Metanephros (tissue), 2 donors: ENCODE measurements around a stretch of chr20.

GRCh38 chr20:51540920-51541927, 1.3 kb downstream of the NFATC2 start:
- RAMPAGE, long total RNA, result no peak

GRCh38 chr20:51562112-51562381, 19.5 kb upstream of the NFATC2 start:
- RAMPAGE, long total RNA, result no peak

DNA sequence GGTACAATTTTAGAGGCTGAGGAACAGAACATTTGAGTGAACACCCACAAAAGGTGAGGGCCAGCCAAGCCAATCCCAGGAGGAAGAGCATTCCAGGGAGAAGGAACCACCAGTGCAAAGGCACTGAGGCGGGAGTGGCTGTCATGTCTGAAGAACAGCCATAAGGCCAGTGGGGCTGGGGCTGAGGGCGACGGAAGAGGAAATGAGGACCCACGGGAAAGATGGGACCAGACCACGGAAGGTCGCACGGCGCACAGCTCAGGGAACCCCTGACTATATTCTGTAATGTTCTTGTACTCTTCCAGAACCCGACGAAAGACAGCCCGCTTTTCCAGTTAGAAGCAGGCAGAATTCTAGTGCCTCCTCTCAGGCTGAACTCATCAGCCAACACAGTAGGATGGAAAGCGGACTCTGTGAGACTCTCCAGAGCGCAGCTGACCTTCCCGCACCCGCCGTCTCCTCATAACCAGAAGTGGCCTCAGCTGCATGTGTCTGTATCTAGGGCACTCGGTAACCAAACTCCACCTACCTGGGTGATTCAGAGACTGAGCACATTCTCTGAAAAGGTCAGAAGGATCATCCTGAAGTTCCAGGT, 66.5 kb upstream of the NFATC2 start:
- RAMPAGE, long total RNA, result no peak

DNA sequence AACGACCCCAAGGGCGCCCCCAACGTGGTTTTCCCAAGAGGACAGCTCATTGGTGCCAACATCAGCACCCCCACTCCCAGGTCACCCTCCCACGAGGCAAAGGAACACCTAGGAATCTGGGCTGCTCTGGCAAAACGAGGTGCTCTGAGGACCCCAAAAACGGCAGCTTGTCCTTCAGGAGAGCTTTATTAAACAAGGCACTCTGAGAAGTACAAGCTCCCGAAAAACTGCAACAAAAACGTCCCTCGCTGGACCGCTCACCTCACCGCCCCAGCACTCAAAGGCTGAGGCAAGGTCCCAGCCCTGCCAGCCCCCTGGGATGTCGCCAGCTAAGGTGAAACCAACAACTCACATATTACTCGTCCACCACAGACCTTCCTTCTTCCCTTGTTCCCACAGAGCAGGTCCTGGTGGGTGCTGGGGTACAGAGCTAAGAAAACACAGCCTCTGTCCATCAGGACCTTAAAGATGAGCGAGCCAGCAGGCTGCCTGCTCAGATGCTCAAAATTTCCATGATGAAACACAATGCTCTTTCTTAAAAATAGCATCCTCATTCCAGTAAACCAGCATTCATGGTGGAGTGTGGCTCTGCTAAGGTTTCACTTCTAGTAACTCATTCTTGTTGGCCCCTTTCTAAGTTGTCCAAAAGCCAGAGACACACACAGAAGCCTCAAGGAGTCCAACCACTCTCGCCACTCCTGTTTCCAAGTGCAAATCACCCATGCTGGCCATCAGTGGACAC, 36.0 kb downstream of the ATP9A start:
- RAMPAGE, long total RNA, result no peak

- RAMPAGE, long total RNA, result no peak
Observed at GRCh38 chr20:51735628-51736380, 32.4 kb downstream of the ATP9A start.

DNA sequence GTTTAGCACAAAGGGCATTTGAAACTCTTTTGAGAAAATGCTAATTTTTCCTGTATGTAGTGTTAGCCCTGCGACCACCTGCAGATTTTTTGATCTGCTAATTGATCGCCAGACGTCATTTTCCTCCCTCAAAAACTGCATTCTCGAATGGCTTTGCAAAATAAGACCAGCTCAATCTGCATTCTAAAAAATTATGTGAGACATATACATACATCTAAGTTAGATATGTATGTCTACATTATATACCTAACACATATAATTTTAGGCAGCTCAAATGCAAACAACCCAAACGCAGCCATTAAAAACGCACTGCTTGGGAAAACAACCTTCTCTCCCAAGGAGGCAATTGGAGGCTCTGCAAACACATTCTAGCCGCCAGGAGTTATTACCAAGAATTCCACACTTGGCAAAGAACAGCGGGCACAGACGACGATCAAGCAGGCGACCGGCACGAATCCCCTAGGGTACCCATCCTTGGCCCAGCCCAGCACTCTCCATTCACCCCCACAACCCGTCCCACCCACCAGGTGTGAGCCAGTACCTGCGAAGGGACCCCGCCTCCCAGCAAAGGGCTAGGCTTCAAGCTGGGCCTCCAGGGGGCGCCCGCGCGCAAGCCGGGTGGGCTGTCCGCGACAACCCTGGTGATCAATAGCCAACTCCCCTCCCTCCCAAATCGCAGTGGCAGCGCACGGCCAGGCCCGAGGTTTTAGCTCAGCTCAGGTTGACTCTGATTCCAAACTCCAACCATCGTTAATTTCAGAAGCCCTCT, 2.4 kb downstream of the SALL4 start:
- RAMPAGE, long total RNA, result no peak

DNA sequence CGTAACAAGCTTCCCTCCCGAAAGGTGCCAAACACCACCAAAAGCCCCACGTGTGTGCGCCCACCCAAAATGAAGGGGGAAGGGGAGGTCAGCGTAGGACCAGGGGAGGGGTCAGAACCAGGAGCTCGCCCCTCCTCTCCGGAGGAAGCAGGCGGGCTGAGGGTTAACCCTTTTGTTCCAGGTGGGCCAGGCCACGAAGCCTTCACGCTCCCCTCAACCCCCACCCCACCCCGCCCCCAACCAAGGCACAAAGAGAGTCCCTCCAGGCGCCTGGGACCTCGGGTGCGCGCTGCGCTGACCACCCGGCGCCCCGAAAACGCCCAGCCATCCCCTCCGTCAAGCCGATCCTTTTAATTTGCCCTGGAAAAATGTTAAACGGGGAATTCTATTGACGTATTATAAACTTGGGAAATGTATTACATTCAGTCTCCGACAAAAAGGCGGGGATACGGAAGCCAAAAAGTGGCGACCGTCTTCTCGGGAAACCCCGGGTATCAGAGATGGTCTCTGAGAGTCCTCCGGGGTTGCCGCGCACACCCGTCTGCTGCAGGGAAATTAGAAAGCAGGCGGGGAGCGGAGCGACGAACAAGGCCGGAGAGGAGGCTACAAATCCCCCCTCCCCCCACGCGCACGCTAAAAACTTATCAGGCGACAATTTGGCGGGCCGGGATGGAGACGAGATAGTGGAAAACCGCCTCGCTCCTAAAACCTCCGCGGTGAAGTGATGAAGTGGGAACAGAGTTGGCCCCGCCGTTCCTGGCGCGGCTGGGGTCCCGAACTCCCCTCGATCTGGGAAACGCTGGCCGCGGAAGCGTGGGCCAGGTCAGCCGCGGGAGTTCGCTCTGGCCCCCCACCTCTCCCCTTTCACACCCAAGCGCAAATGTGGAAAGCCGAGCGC, 1.6 kb downstream of the SALL4 start:
- RAMPAGE, long total RNA, result no peak

DNA sequence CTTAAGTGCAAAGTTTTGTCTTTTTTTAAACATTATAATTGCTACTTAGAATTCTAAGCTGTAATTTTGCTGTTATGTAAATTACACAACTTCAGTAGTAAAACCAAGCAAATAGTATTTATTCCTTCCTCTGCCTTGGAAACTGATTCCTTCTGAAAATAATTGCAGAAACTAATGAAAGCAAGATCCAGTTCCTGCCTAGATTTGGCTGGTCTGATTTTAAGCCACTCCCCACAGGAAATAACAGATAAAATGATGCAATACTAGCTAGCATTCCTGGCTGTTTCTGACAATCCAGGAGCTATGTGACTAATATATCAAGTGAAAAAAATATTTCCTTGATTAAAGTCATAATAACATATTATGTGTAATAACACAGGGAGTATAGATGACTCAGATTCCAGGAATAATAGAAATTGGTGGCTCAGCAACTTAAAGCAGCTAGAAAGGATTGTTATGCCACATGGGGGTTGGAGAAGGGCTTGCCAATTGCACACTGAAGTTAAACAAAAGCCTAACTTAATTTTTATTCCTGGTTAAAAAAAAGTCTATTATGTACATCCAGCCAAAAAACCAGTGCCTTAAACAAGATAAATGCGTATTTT, 182.7 kb upstream of the SALL4 start:
- RAMPAGE, long total RNA, result no peak

- RAMPAGE, long total RNA, result no peak
Observed at GRCh38 chr20:52190476-52191022, 1.0 kb downstream of the ZFP64 start.

- RAMPAGE, long total RNA, result no peak
Observed at GRCh38 chr20:52339888-52340564, 148.4 kb upstream of the ZFP64 start.

- RAMPAGE, long total RNA, result no peak
Observed at GRCh38 chr20:53079685-53080099, 107.5 kb downstream of the TSHZ2 start.

GRCh38 chr20:53162112-53162863, 190.1 kb downstream of the TSHZ2 start:
- RAMPAGE, long total RNA, result no peak

DNA sequence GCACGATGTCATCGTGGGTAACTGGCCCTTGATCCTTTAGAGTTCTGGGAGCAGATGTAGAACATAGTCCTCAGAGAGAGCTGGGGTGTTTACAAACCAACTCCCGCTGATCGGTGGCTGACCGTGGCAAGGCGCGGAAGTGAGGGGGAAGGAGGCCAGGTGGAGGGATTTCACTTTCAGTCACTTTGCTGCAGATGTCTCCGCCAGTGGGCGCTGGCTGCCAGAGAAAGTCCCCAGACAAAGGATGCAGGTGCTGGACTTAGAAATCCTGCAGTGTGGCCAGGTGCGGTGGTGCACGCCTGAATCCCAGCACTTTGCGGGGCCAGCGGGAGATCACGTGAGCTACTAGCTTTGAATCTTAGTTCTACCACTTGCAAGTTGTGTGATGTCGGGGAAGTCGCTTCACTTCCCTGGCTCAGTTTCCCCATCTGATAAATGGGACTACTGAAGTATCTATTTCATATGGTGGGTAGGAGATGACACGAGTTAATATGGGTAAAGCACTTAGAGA, 180.5 kb downstream of the ZNF217 start:
- RAMPAGE, long total RNA, result no peak

DNA sequence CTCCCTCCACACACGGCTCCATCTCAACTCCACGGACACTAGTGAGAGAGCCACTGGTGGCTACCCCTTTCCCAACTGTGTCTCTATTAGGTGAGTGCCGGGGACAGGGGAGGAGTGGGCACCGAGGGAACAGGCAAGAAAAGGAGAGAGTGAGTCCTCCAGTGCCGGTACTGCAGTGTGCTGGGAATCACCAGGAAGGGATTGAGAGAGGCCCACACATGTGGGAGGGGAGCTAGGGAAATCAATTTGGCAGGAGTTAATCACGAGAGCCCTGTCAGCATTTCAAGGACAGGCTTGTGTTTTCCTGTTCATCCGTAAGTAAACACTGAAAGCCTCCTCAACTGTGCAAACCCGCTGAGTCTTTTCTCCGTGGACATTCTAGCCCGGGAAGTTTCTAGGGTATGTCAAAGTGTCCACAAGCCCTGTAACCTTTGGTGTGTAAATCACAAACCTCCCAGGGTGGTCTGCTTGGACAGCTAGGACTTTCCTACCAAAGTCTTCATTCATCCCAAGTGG, 149.3 kb downstream of the ZNF217 start:
- RAMPAGE, long total RNA, result no peak

- RAMPAGE, long total RNA, result no peak
Observed at GRCh38 chr20:53503310-53503938, 90.2 kb downstream of the ZNF217 start.

DNA sequence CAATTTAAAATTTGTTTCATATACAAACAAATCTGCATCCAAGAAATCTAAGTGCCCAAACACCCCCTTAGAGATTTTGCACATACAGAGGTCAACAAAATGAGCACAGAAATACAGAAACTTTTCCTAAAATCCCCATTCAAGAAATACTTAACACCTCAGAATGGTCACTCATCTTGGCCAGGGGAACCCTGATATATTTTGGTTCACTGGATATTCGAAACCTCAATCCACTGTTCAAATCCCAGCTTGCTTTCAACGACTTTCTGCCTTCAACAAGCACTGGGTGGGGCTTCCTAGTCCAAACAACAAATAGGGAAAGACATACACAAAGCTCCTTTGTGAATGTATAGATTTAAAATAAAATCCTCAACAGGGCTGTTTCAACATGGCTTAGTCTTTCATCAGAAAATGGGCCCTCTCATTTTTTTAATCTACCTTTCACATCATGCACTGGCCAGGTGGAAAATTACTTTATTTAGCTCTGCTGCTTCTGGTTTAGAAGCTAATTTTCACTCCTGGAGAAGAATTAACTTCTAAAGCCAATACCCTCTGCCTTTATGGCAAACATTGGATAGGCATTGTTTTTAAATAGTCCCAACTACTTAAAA, 9.9 kb downstream of the ZNF217 start:
- RAMPAGE, long total RNA, result no peak

DNA sequence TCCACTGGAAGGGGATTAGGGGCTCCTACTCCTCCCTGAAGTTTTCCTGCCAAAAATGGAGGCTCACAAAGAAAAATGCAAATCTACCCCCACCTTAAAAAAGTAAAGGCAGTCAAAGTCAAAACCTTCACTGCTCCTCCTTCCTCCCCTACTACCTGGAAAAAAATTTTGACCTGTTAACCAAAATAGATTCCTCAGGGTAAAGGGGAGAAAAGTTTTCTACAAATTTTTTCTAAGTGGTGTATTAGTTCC, 2.8 kb downstream of the ZNF217 start:
- RAMPAGE, long total RNA, result no peak

DNA sequence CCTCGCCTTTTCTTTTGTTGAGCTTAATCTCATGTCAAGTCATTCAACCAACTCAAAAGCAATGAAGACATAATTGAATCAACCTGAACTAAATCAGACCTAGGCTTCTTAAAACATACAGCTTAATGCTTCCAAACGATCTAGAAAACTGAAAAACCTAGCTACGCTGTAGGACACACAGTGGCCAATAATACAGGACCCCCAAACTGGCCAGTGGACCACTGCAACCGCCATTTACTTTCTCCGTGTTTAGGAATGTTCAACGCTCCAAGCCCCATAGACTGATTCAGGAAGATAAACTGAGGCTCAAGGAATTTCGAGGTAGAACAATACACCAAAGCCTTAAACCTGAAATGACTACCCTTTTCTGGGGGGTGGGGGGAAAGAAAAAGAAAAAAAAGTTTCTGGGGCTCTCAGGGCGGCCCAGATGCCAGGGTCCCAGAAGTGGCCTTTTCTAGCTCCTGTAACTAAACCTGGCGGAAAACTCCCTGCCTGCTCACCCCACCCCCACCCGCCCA, 1.6 kb downstream of the ZNF217 start:
- RAMPAGE, long total RNA, result no peak

DNA sequence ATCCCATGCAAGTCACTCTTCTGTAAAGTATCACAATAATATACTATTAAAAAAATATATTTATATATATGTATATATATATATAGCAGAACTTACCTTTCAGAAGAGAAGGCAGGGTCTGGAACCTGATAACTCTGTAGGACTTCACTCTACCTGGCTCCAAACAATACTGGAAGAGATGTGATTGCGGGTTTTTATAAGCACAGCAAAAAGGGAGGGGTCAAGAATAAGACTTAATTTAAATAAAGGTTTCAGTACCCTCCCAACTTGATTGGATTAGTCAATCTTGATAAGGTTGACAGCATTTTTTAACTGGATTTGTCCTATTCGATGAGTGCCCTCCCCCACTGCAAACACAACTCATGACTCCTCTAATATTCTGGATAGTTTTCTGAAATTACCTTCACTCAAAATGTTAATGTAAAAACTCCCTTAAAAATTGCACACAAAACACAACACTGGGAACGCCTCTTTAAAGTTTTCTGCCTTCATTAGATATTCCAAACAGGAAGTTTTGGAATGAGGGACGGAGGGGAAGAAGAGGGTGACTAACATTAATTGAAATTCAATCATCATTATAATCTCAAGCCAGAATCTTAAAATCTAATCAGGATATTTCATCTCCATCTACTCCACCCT, 4.0 kb upstream of the ZNF217 start:
- RAMPAGE, long total RNA, result no peak

GRCh38 chr20:53611234-53612059, 17.8 kb upstream of the ZNF217 start:
- RAMPAGE, long total RNA, result no peak